K562 (cell line): ENCODE measurements around a stretch of chr1.

- RAMPAGE, long total RNA = no peak
- RRBS = no CpG with 5 or more reads among the region's 6 CpGs
PRO-cap:
- standard = no peak
- CoPRO, capped RNA only, 2 experiments = no peak in any of the 2 experiments
- CoPRO, capped and uncapped RNA, 2 experiments = no peak in any of the 2 experiments
- CoPRO, uncapped RNA only, 2 experiments = no peak in any of the 2 experiments
CAGE:
- cytosol, long polyA plus RNA = no peak
- long polyA plus RNA = no peak
- nucleolus, long total RNA = no peak
- nucleus, long polyA plus RNA = no peak
These were observed 70.7 kb downstream of the C1orf21 start for GRCh38 chr1:184457344-184458088.

DNA sequence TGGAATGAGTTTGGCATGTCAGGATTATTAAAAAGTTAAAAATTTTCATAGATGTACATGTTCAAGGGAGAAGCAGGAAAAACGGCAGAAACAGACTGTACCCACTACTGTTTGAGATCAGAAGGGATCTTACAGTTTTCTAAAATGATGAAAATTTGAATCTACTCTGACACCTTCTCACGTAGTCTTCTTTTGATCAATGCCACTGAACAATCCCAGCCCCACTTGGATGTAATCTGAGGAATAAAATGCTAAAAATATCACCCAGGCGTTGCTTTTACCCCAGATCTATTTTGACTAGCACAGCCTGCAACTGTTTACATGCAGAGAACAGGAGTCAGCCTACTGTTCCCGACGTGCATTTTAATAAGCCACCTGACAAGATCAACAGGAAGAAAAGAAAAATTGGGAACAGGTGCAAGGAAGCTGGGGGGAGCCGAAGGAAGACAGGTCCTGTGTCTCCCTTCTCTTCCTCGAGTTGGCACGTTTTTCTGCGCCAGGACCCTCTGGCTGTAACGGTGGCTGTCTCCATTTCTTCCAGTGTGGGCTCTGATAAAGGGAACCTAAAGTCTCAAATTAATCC lies 117.1 kb downstream of the C1orf21 start:
- RAMPAGE, long total RNA = no peak
- RRBS = no CpG with 5 or more reads among the region's 10 CpGs
PRO-cap:
- standard = no peak
- CoPRO, capped RNA only, 2 experiments = no peak in any of the 2 experiments
- CoPRO, capped and uncapped RNA, 2 experiments = no peak in any of the 2 experiments
- CoPRO, uncapped RNA only, 2 experiments = no peak in any of the 2 experiments
CAGE:
- cytosol, long polyA plus RNA = no peak
- long polyA plus RNA = no peak
- nucleolus, long total RNA = no peak
- nucleus, long polyA plus RNA = no peak

GRCh38 chr1:184555502-184556196 lies 168.8 kb downstream of the C1orf21 start:
- RAMPAGE, long total RNA = no peak
- RRBS = no CpG with 5 or more reads among the region's 6 CpGs
PRO-cap:
- standard = no peak
- CoPRO, capped RNA only, 2 experiments = no peak in any of the 2 experiments
- CoPRO, capped and uncapped RNA, 2 experiments = no peak in any of the 2 experiments
- CoPRO, uncapped RNA only, 2 experiments = no peak in any of the 2 experiments
CAGE:
- cytosol, long polyA plus RNA = no peak
- long polyA plus RNA = no peak
- nucleolus, long total RNA = no peak
- nucleus, long polyA plus RNA = no peak

DNA sequence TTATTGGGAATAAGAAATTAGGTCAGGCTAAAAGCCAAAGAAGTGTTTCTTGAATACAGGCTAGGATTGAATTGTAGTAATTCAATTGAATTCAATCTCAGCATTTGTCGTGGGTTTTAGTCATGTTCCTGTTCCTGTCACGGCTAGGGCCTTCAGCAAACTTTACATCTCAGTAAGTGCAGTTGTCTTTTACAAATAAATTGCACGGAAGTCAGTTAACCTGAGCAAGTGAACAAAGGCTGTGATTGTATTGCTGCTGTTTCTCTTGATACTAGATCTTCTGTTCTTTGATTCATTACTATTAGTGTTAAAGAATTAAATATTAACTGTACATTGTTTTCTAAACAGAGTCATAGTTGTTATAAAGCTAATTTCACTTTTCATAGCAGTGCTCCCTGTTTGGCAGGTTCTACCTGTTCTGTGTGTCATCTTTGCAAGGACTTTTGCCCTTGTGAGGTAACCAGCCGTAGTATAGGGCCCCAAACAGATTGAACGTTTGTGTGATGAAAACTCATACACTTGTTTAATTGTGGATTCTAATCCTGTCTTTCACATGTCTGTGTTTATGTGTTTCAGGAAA lies 164.4 kb downstream of the EDEM3 start:
- RAMPAGE, long total RNA = no peak
- RRBS = no CpG with 5 or more reads among the region's 5 CpGs
PRO-cap:
- standard = no peak
- CoPRO, capped RNA only, 2 experiments = no peak in any of the 2 experiments
- CoPRO, capped and uncapped RNA, 2 experiments = no peak in any of the 2 experiments
- CoPRO, uncapped RNA only, 2 experiments = no peak in any of the 2 experiments
CAGE:
- cytosol, long polyA plus RNA = no peak
- long polyA plus RNA = no peak
- nucleolus, long total RNA = no peak
- nucleus, long polyA plus RNA = no peak

DNA sequence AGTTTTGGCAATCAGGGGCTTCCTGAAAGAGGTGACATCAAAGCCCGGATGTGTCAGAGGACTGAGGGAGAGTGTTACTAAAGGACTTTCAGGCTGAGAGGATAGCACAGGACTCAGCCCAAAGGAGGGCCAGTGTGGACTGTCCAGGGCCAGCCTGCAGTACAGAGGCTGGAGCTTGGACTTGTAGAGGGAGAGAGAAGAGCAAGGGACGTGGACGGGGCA lies 128.5 kb downstream of the EDEM3 start:
- RAMPAGE, long total RNA = no peak
- RRBS = no CpG with 5 or more reads among the region's 3 CpGs
PRO-cap:
- standard = no peak
- CoPRO, capped RNA only, 2 experiments = no peak in any of the 2 experiments
- CoPRO, capped and uncapped RNA, 2 experiments = no peak in any of the 2 experiments
- CoPRO, uncapped RNA only, 2 experiments = no peak in any of the 2 experiments
CAGE:
- cytosol, long polyA plus RNA = no peak
- long polyA plus RNA = no peak
- nucleolus, long total RNA = no peak
- nucleus, long polyA plus RNA = no peak

- RAMPAGE, long total RNA = no peak
- RRBS = no CpG with 5 or more reads among the region's 59 CpGs
PRO-cap:
- standard = no peak
- CoPRO, capped RNA only, 2 experiments = no peak in any of the 2 experiments
- CoPRO, capped and uncapped RNA, 2 experiments = no peak in any of the 2 experiments
- CoPRO, uncapped RNA only, 2 experiments = no peak in any of the 2 experiments
CAGE:
- cytosol, long polyA plus RNA = no peak
- long polyA plus RNA = no peak
- nucleolus, long total RNA = no peak
- nucleus, long polyA plus RNA = no peak
These were observed 90.3 kb downstream of the EDEM3 start for GRCh38 chr1:184663898-184665160.

- RAMPAGE, long total RNA = no peak
- RRBS = no CpG with 5 or more reads among the region's 8 CpGs
PRO-cap:
- standard = bidirectional peak, plus-strand start at chr1:184771535, minus-strand start at chr1:184771377
- CoPRO, capped RNA only, 2 experiments = peak in 2 of 2 experiments; most common plus-strand start chr1:184771535 (in 1); most common minus-strand start chr1:184771377 (in 2)
- CoPRO, capped and uncapped RNA, 2 experiments = no peak in any of the 2 experiments
- CoPRO, uncapped RNA only, 2 experiments = no peak in any of the 2 experiments
CAGE:
- cytosol, long polyA plus RNA = no peak
- long polyA plus RNA = no peak
- nucleolus, long total RNA = no peak
- nucleus, long polyA plus RNA = no peak
These were observed 16.6 kb upstream of the EDEM3 start for GRCh38 chr1:184771085-184771796.

DNA sequence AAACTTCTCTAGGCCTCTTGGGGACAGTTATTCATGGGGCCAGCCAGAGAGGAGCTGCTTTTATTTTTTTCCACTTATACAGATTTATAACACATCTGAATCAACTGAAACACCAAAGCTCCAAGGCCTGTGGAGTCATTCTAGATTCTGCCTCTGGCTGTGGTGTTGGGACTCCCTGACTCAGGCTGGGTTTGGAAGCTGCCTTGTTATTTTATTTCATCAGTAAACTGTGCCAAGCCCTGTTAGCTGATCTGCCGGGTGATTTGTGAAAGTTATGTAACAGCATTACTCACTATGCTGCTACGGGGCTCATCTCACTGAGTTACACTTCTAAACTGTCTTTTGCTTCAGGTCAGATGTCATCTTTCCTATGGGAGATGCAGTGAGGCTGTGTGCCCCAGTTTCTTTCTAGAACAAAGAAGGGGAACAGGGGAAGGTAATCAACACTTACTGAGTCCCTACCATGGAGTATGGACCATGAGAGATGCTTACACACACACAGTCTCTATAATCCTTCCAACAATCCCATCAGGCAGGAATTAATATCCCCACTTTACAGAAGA lies 84.0 kb upstream of the EDEM3 start:
- RAMPAGE, long total RNA = no peak
- RRBS = no CpG with 5 or more reads among the region's 2 CpGs
PRO-cap:
- standard = no peak
- CoPRO, capped RNA only, 2 experiments = no peak in any of the 2 experiments
- CoPRO, capped and uncapped RNA, 2 experiments = no peak in any of the 2 experiments
- CoPRO, uncapped RNA only, 2 experiments = peak in 1 of 2 experiments; most common minus-strand start position 274 of the sequence (in 1)
CAGE:
- cytosol, long polyA plus RNA = no peak
- long polyA plus RNA = no peak
- nucleolus, long total RNA = no peak
- nucleus, long polyA plus RNA = no peak

DNA sequence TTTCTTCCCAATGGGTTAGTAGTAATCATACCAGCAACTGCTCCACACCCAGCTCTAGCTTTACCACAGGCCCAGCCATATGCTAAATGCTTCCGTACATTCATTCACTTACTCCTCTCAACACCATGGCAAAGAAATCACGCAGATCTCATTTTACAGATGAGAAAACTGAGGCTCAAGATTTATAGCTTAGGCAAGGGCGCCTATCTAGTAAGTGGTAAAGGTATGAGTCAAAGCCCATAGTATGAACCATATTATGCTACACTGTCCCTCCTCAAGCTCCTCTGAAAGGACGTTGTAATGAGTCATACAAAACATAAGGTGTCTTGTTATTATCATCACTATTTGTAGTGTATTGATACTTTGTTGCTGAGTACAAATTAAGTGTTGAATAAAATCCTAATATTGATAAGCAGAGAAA lies 82.2 kb downstream of the NIBAN1 start:
- RAMPAGE, long total RNA = no peak
- RRBS = no CpG with 5 or more reads among the region's 4 CpGs
PRO-cap:
- standard = no peak
- CoPRO, capped RNA only, 2 experiments = no peak in any of the 2 experiments
- CoPRO, capped and uncapped RNA, 2 experiments = no peak in any of the 2 experiments
- CoPRO, uncapped RNA only, 2 experiments = no peak in any of the 2 experiments
CAGE:
- cytosol, long polyA plus RNA = no peak
- long polyA plus RNA = no peak
- nucleolus, long total RNA = no peak
- nucleus, long polyA plus RNA = no peak

GRCh38 chr1:184959699-184959943 lies 14.7 kb downstream of the NIBAN1 start:
- RAMPAGE, long total RNA = no peak
- RRBS = no CpG with 5 or more reads among the region's 1 CpG
PRO-cap:
- standard = no peak
- CoPRO, capped RNA only, 2 experiments = no peak in any of the 2 experiments
- CoPRO, capped and uncapped RNA, 2 experiments = no peak in any of the 2 experiments
- CoPRO, uncapped RNA only, 2 experiments = no peak in any of the 2 experiments
CAGE:
- cytosol, long polyA plus RNA = no peak
- long polyA plus RNA = no peak
- nucleolus, long total RNA = no peak
- nucleus, long polyA plus RNA = no peak

DNA sequence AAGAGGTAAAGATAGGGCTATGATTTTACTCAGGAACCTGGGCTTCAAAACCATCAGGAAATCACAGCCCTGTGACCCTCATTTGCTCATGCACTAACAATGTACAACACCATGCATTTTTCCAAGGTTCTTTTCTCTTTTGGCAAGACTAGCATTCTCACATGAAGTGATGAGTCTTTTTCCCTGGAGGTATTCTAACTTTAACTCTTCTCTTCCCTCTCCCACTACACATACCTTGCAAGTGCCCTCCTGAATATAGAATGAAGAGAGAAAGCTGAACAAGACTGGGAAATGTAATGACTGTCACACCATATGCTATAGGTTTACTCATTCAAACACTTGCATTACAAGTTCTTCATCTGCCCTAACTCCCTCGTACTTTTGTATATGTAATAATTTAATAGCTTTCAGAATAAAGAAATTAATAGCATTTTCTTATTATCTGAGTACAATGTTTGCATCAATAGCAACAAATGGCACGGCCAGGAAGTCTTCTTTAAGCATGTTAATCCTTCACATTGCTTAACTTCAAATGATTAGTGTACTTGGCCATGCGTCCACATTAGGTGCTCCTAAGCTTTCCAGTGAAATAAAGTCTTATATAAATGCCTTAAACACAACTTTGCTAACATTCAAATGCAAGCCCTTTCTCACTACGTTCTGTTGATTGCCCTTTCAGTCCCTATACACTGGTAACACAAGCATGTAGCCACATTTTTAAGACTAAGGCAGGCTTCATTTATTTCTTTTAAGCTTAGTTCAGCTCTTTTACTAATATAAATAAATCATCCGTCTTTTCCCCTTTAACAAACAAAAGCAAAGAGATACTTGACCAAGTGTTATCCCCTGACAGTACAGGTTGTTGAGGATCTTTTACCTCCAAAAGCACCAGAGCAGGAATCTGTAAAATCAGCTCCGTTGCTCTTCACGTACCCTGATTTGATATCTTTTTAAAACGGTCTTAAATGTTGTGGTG lies 1.7 kb downstream of the NIBAN1 start:
- RAMPAGE, long total RNA = no peak
- RRBS = no CpG with 5 or more reads among the region's 8 CpGs
PRO-cap:
- standard = no peak
- CoPRO, capped RNA only, 2 experiments = no peak in any of the 2 experiments
- CoPRO, capped and uncapped RNA, 2 experiments = no peak in any of the 2 experiments
- CoPRO, uncapped RNA only, 2 experiments = no peak in any of the 2 experiments
CAGE:
- cytosol, long polyA plus RNA = no peak
- long polyA plus RNA = no peak
- nucleolus, long total RNA = no peak
- nucleus, long polyA plus RNA = no peak

DNA sequence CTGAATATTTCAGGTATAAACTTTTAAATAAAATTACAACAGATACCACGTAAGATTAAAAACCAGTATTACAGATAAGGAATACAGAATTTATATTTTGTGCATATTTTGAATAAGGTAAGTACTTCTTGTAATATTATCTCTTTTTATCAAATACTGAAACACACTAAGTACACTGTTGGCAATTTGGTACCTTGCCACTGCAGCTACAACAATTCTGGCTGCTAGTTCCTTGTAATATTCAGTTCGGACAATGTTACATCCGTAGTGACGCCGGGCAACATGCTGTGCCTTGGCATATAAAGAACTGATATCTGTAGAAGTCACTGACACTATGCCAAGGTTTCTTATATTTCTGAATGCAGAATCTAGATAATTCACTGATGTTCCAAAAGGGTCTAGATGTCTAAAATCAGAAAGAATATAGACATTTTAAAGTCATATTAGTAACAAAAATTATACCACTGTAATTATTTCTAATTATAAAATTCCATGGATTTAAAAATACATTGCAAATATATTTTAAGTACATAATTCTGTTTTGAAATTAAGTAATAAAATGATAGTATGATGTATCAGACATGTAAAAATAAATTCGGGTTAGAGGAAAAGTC lies 17.5 kb downstream of the TRMT1L start:
- RAMPAGE, long total RNA = no peak
- RRBS = no CpG with 5 or more reads among the region's 6 CpGs
PRO-cap:
- standard = no peak
- CoPRO, capped RNA only, 2 experiments = no peak in any of the 2 experiments
- CoPRO, capped and uncapped RNA, 2 experiments = no peak in any of the 2 experiments
- CoPRO, uncapped RNA only, 2 experiments = peak in 2 of 2 experiments; most common minus-strand start position 591 of the sequence (in 2)
CAGE:
- cytosol, long polyA plus RNA = no peak
- long polyA plus RNA = no peak
- nucleolus, long total RNA = no peak
- nucleus, long polyA plus RNA = no peak

GRCh38 chr1:185291518-185292267 lies 25.4 kb downstream of the IVNS1ABP start:
- RAMPAGE, long total RNA = no peak
- RRBS = no CpG with 5 or more reads among the region's 2 CpGs
PRO-cap:
- standard = no peak
- CoPRO, capped RNA only, 2 experiments = no peak in any of the 2 experiments
- CoPRO, capped and uncapped RNA, 2 experiments = peak in 1 of 2 experiments; most common minus-strand start chr1:185291811 (in 1)
- CoPRO, uncapped RNA only, 2 experiments = peak in 2 of 2 experiments; most common plus-strand start chr1:185291972 (in 2); most common minus-strand start chr1:185291965 (in 2)
CAGE:
- cytosol, long polyA plus RNA = no peak
- long polyA plus RNA = no peak
- nucleolus, long total RNA = no peak
- nucleus, long polyA plus RNA = no peak

DNA sequence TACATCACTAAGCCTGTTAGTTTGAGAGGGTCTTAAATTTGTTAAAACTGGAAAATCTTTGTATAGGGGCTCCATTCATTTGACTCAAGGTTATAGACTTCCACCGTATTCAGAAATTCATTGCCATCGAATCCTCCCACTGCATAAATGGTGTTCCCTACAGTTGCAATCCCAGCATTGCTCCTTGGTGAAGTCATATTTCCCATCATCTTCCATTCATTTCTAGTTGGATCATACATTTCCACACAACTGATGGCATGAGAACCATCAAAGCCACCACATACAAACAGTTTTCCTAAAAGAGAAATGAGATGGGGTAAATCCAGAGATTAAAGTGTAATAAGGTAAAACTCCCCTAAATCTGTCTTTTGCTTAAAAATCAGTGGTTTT lies 19.1 kb downstream of the IVNS1ABP start:
- RAMPAGE, long total RNA = no peak
- RRBS = no CpG with 5 or more reads among the region's 2 CpGs
PRO-cap:
- standard = no peak
- CoPRO, capped RNA only, 2 experiments = no peak in any of the 2 experiments
- CoPRO, capped and uncapped RNA, 2 experiments = no peak in any of the 2 experiments
- CoPRO, uncapped RNA only, 2 experiments = no peak in any of the 2 experiments
CAGE:
- cytosol, long polyA plus RNA = no peak
- long polyA plus RNA = no peak
- nucleolus, long total RNA = no peak
- nucleus, long polyA plus RNA = no peak

- RAMPAGE, long total RNA = no peak
- RRBS = no CpG with 5 or more reads among the region's 8 CpGs
PRO-cap:
- standard = no peak
- CoPRO, capped RNA only, 2 experiments = no peak in any of the 2 experiments
- CoPRO, capped and uncapped RNA, 2 experiments = no peak in any of the 2 experiments
- CoPRO, uncapped RNA only, 2 experiments = no peak in any of the 2 experiments
CAGE:
- cytosol, long polyA plus RNA = no peak
- long polyA plus RNA = no peak
- nucleolus, long total RNA = no peak
- nucleus, long polyA plus RNA = no peak
These were observed 171.9 kb upstream of the IVNS1ABP start for GRCh38 chr1:185488694-185489561.

GRCh38 chr1:185694038-185694637 lies 40.1 kb upstream of the HMCN1 start:
- RAMPAGE, long total RNA = no peak
- RRBS = no CpG with 5 or more reads among the region's 9 CpGs
PRO-cap:
- standard = no peak
- CoPRO, capped RNA only, 2 experiments = no peak in any of the 2 experiments
- CoPRO, capped and uncapped RNA, 2 experiments = no peak in any of the 2 experiments
- CoPRO, uncapped RNA only, 2 experiments = no peak in any of the 2 experiments
CAGE:
- cytosol, long polyA plus RNA = no peak
- long polyA plus RNA = no peak
- nucleolus, long total RNA = no peak
- nucleus, long polyA plus RNA = no peak

DNA sequence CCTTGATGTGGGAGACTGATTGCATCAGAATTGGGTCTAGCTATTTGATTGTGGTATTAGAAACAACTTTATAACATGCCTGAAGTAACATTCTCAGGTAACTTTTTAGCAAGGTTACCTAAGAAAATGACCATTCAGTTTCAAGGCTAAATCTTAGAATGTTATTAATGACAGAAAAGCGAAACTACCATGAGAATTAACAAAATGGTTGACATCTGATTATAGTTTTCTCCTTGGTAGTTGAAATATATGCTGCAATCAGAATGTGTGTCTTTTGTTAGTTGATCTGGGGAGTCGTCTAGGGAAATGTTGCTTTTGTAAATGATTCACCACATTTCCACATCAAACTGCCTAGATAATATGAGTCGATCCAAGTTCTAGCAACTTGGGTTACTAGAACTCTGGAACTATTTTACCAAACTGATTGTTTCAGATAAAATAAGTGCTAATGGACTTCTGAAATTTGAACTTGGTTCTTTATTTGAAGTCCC lies 200.5 kb downstream of the HMCN1 start:
- RAMPAGE, long total RNA = no peak
- RRBS = no CpG with 5 or more reads among the region's 3 CpGs
PRO-cap:
- standard = no peak
- CoPRO, capped RNA only, 2 experiments = no peak in any of the 2 experiments
- CoPRO, capped and uncapped RNA, 2 experiments = no peak in any of the 2 experiments
- CoPRO, uncapped RNA only, 2 experiments = no peak in any of the 2 experiments
CAGE:
- cytosol, long polyA plus RNA = no peak
- long polyA plus RNA = no peak
- nucleolus, long total RNA = no peak
- nucleus, long polyA plus RNA = no peak

DNA sequence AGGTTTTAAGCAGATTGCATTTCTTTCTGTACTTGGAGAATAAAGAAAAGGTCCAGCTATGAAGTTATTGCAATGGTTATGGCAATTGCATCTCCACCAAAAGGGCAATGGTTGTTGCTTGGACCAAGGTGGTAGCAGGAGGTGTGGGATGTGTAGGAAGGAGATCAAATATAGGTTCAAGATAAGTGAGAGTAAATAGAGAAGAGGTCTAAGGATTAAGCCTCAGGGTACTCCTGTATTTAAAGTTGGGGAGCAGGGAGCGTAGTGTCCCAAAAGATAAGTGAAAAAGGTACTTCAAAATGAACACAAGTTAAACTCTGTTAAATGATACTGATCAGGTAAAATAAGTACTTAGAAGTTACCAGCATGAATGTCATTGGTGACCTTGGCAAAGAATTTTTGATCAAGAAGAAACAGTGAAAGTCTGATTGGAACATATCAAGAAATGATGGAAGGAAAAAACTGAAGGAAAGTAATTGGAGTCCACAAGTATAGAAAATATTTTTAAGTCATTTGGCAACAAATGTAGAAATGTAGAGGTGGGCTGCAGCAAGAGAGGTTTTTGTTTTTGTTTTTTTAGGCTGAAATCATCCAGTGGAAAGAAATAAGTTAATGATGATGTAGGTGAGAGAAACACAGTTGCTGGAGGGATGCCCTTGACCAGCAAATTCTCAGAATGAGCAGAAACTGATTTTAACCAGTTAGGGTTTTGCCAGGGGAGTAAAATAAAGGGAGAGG lies 223.0 kb upstream of the PRG4 start:
- RAMPAGE, long total RNA = no peak
- RRBS = no CpG with 5 or more reads among the region's 1 CpG
PRO-cap:
- standard = no peak
- CoPRO, capped RNA only, 2 experiments = no peak in any of the 2 experiments
- CoPRO, capped and uncapped RNA, 2 experiments = no peak in any of the 2 experiments
- CoPRO, uncapped RNA only, 2 experiments = no peak in any of the 2 experiments
CAGE:
- cytosol, long polyA plus RNA = no peak
- long polyA plus RNA = no peak
- nucleolus, long total RNA = no peak
- nucleus, long polyA plus RNA = no peak